Melanocyte of skin (primary cell): ENCODE measurements around the genes NECTIN4, FCGR3A and FCRLB.

GRCh38 chr1:161022455-161022913 lies 1.5 kb upstream of the F11R start:
- CAGE, long polyA plus RNA, 2 experiments = no peak in any of the 2 experiments

DNA sequence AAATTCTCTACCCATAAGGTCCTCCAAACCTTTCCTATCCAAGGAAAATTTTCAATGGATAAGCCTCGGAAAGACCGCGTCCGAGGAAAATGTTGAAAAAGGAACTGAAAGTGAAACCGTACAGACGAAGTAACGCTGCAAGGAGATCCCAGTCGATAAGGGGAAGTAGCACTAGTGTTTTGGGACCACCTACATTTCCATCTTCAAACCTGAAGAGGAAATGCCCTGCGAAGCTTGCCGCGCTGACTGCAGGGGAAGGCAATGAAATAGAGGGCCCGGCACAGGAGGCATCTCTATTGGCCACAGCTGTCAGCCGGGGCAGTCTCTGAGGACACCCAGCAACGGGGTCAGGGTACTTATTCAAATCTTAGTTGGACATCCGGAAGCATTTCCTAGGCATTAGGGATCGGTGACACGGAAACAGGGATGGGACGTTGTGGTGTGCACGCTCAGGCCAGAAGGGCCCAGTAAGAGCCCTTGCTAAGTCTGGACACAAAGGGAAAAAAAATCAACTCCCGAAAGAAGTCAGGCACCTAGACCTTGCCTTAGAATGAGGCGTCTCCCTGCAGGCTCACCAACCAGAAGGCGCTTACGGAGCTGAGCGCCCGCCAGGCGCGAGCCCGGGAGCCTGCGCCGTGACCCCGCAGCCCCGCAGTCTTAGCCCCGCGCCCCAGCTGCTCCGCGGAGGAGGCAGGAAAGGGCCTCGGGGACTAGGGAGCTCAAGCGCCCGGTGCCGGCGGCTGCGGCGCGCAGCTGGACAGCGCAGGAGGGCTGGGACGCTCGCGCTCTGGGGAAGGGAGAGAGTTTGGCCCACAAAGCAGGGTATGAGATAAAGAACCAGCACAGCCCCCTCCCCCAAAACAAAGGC lies 660 bp downstream of the USF1 start:
- CAGE, long polyA plus RNA, 2 experiments = no peak in any of the 2 experiments

DNA sequence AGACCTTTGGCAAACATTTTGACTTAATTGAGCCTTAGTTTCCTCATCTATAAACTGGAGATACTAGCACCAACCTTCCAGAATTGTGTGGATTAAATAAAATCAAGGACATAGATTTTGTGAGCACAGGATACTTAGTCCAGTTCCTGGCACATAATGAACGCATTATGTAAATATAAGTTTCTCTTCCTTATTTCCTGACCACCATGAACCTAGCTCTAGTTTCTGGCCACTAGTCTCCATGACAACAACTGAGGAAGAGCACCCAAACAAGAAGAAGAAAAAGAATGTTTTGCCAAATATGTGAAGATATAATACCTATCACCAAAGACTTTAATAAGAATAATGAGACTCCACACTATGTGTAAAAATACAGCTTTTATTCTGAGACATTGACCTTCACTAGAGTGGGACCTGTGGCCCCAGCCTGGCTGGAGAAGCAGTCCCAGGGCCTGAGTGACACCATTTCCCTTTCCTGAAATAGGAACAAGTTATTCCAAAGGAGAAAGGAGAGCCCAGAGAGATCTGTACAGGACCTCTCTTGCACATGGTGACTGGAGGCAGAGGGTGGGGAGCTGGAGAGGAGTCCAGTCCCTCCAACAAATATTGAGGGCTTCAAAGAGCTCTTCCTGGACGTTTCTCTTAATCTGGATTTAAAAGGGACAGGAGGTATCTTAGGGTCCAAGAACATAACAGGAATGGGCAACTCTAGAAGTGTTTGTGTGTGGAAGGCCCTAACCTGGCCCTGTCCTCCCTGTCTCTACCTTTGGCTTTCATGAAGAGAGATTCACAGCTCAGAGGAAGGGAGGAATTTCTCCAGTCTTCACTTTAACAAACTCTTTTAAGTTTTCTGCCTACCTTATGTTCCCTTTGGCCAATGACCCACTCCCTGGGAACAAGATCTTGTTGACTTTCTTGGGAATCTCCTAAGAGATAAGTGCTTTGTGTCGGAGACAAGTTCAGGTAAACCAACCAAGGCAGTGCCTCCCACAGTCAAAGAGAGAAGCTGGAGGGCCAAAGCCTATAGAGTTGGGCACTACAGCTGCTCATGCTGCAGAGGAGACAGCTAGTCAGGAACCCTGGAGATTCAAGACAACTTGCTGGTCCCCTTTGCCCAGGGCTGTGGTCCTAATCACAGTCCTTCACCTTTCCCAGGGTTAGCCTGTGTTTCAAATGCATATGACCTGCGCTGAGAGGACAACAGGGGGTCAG lies 1.2 kb upstream of the USF1 start:
- CAGE, long polyA plus RNA, 2 experiments = no peak in any of the 2 experiments

DNA sequence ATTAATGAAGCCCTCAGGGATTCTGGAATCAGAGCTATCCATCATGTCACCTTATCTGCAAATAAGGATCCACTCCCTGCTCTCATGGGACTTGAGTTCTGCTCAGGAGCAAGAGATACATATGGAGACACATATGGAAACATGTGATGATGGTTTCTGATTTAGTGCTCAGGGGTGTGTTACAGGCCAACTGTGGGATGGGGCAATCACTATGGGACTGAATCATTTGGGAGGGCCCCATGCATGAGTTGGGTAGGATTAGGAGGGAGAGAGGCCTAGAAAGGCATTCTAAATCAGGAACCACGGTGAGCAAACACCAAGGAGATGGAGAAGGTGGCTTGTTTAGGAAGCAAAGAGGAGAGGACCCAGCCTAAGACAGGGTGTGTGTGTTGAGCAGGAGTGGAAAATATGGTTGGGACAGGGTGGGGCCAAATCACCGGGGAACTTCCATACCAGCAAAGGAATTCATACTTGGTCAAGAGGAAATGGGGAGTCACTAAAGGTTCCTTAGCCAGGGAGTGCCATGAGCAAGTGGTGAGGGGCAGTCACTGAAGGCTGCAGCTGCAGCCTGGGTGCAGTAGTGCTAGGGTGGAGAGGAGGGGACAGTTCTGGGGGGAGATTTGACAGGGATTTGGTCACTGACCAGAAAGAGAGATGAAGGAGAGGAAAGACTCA lies 8.5 kb downstream of the NECTIN4 start:
- CAGE, long polyA plus RNA, 2 experiments = no peak in any of the 2 experiments

GRCh38 chr1:161088965-161090141 lies at the start of gene NECTIN4:
Gene NECTIN4 (minus strand): TSS chr1:161089558.
- CAGE, long polyA plus RNA, 2 experiments = no peak in any of the 2 experiments

DNA sequence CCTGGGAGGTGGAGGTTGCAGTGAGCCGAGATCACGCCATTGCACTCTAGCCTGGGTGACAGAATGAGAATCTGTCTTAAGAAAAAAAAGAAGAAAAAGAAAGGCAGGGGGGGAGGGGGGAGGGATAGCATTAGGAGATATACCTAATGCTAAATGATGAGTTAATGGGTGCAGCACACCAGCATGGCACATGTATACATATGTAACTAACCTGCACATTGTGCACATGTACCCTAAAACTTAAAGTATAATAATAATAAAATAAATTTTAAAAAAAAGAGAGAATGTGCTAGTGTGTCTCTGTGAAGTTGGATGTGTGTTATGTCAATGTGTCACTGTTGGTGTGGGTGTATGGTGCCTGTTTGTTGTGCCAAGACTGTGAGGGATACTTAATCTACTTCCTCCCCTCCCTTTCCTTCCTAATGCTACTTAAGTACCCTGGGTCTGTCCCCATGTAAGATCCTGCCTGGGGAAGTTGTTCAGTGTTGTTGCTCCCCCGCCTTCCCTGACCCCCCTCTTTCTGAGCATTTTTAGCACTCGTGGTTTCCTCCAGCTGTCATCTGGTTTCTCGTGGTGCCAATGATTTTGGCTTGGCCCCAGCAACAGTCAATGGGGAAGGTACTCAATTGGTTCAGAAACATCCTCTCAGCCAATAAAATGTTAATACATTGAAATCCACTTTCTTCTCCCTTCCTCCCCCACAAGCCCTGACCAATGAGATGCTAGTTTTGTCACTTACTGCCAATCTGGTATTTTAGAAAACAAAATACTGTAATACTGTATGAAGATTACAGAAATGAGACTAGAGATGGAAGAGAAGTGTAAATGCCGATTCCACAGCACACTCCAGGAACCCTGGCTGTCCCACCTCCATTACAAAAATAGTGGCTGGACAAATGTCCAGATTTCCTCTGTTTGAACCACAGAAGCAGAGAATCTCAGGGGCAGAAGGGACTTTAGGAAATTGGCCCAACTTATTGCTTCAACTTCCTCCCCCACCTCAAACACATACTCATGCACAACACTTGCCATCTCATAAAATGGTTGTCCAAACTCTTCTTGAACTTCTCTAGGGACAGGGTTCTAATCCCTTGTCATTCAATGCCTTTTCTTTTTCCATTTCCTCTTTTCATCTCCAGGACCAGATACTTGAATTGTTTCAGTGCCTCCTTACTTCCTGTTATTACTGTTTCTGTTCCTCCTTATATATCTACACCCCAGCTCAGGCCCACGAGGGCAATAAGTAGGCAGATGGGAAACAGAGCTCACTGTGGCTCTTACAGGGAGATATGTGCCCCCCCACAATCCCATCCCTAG lies 8.1 kb upstream of the B4GALT3 start:
- CAGE, long polyA plus RNA, 2 experiments = no peak in any of the 2 experiments

GRCh38 chr1:161201201-161201854 lies 839 bp upstream of the NDUFS2 start:
- CAGE, long polyA plus RNA, 2 experiments = no peak in any of the 2 experiments

DNA sequence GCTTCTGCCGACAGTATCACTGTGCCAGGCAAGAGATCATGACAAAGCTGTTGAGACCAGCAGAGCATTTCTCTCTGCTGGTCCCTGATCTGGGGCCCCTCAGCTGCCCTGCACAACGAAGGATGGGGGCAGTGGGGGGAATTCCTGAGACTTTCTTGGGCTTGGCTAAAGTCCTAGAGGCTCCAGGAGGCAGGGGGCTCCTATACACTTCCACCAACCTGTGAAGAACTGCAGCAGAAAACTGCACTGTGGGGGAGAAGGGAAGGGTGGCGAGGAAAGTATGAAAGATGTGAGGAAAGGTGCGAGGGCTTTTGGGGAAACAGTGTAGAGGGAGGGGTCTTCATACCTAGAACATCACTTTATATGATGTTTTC lies 4.7 kb downstream of the NR1I3 start:
- CAGE, long polyA plus RNA, 2 experiments = no peak in any of the 2 experiments

- CAGE, long polyA plus RNA, 2 experiments = no peak in any of the 2 experiments
These were observed 60.4 kb upstream of the CFAP126 start for GRCh38 chr1:161427968-161428515.

- CAGE, long polyA plus RNA, 2 experiments = no peak in any of the 2 experiments
These were observed 9.7 kb downstream of the FCGR3A start for GRCh38 chr1:161539666-161540615.

GRCh38 chr1:161549469-161550383 lies at the start of gene FCGR3A:
Gene FCGR3A (minus strand): TSS chr1:161549818.
- CAGE, long polyA plus RNA, 2 experiments = no peak in any of the 2 experiments

- CAGE, long polyA plus RNA, 2 experiments = no peak in any of the 2 experiments
These were observed 18.4 kb downstream of the FCGR3B start for GRCh38 chr1:161612326-161613267.

DNA sequence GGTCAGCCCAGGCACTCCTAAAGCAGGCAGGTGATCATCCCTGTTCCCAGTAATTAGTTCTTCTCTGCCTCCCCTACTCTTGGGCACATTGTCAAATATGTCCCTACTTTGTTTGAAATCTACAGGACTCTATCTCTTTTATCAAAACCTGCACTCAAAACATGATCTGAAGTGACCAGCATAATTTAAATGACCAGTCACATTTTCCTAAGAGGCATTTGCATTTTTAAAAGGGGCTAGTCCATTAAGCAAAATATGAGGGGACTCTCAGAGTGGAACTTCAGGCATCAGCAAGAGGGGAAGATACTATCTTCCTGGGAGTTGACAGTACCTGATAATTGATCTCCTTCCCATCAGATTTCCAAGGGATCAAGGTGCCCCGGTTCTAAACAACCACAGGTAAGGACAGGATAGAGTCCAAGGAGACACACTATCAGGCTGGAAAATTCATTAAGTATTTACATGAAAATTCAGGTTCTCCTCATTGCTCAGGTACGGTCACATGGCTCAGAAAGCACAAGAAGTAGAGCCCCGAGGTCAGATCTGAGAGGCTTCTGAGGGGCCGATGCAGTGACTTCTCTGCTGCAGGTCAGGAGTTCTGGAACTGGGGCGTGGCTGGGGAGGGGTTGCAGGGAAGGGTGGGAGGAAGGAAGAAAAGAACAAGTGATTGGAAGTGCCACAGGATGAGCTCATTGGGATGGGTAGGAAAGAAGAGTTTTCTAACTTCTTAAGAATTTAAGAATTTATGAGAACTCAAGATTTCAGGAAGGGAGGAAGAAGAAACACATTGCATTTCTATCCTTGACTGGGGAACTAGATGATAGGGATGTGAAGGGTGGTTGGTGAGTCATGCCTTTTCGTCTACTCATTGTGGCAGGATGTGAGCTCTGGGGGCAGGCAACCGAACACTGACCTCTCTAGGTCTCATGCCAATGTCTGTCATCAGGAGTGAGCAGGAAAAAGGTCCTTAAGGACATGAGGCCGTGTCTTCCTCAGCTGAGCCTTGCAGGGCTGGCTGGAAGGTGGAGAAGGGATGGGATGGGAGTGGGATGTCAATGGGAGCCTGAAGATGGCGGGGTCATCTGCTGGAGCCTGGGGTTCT lies at the start of gene FCRLB:
Gene FCRLB, plus strand, starts transcription at position 282 of the 1,102 bp plus-strand sequence.
- CAGE, long polyA plus RNA, 2 experiments = no peak in any of the 2 experiments

DNA sequence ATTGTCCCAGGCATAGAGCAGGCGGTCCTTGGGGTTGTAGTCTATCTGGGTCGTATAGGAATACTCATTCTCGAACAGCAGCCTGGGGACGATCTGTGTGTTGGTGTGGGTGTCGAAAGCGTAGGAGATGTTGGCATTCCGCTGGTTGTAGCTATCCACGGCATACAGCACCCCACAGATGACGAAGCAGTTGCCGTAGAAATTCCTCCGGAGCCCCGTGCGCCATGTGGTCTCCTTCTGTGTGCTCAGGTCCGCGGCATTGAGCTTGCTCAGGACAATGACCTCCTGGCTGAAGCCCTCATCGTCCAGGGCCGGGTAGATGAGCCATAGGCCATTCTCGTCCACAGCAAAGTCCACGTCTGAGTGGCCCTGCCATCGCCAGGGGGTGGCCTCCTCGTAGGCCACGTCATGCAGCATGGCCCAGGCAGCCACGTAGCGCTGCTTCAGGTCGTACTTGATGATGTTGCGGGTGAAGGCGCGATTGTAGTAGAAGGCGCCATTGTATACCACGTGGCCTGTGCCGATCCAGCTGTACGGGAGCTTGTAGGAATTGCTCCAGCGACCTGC lies 39.9 kb downstream of the OLFML2B start:
- CAGE, long polyA plus RNA, 2 experiments = no peak in any of the 2 experiments

DNA sequence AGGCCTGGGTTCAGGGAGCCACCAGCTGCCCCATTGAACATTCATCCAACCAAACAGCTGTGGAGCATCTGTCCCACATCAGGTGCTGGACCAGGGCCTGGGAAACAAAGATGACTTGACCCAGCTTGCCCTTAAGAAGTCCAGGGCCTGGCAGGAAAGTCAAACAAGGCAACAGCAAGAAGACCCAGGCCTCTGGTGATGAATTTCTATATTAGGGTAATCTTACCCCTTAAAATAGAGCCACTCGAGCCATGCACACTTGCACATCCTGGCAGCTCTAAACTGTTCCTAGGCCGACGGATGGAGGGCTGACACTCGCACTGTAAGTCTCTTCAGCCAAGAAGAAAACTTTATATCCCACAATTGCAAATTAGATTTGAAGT lies 12.1 kb downstream of the OLFML2B start:
- CAGE, long polyA plus RNA, 2 experiments = no peak in any of the 2 experiments

GRCh38 chr1:162389028-162389781 lies 7.7 kb downstream of the C1orf226 start:
- CAGE, long polyA plus RNA, 2 experiments = no peak in any of the 2 experiments

- CAGE, long polyA plus RNA, 2 experiments = no peak in any of the 2 experiments
These were observed 4.1 kb upstream of the UAP1 start for GRCh38 chr1:162557484-162557853.

DNA sequence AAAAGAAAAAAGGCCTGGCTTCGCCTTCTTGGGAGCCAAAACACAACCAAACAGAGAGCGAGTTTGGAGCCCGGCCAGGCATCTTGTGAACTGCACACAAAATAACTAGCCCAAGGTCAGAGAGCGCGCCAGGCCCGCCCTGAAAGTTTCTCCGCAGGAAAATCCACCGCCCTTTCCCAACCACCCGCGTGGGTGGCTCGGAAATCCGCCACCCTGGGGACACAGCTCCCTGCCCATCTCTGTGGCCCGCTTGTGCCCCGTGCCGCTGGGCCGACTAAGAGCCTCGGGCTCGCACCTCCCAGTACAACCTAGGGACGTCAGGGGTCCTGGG lies 614 bp upstream of the UAP1 start:
- CAGE, long polyA plus RNA, 2 experiments = no peak in any of the 2 experiments

DNA sequence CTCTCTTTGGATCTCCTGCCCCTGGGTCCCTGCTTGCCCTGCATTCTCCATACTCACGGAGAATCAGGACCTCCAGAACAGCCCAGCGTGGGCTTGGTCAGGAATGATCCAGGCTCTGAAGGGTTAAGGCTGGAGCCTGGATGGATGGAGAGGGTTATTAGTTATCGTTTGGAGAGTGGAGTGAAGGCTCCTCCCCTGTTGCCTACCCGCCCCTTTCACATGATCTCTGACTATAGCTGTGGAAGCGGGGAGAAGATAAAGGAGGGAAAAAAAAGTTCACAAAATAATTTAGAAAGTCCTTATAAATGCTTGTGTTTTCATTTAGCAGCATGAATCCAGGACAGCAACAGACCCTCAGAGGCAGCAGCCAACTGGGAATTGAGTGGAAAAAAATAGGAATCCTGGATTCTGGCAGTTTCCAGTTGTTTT lies 762 bp upstream of the DDR2 start:
- CAGE, long polyA plus RNA, 2 experiments = no peak in any of the 2 experiments

DNA sequence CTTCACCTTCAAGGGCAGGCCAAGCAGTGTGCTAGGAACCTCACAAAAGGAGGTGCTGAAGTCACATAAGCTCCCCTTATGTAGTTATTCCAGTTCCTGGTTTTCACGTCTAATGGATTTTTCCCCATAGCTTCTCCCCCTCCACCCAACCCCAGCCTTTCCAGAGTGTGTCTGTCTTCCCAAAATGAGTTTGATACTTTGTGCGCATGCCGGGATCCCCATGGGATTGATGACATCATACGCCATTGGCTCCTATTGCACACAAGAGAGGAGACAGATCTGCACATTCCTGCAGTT lies 71.4 kb downstream of the DDR2 start:
- CAGE, long polyA plus RNA, 2 experiments = no peak in any of the 2 experiments